AG09309 (cell line): ENCODE measurements around the gene ATL2.

GRCh38 chr2:37590116-37590654, 81.3 kb downstream of the CDC42EP3 start:
- RRBS = no CpG with 5 or more reads among the region's 4 CpGs

DNA sequence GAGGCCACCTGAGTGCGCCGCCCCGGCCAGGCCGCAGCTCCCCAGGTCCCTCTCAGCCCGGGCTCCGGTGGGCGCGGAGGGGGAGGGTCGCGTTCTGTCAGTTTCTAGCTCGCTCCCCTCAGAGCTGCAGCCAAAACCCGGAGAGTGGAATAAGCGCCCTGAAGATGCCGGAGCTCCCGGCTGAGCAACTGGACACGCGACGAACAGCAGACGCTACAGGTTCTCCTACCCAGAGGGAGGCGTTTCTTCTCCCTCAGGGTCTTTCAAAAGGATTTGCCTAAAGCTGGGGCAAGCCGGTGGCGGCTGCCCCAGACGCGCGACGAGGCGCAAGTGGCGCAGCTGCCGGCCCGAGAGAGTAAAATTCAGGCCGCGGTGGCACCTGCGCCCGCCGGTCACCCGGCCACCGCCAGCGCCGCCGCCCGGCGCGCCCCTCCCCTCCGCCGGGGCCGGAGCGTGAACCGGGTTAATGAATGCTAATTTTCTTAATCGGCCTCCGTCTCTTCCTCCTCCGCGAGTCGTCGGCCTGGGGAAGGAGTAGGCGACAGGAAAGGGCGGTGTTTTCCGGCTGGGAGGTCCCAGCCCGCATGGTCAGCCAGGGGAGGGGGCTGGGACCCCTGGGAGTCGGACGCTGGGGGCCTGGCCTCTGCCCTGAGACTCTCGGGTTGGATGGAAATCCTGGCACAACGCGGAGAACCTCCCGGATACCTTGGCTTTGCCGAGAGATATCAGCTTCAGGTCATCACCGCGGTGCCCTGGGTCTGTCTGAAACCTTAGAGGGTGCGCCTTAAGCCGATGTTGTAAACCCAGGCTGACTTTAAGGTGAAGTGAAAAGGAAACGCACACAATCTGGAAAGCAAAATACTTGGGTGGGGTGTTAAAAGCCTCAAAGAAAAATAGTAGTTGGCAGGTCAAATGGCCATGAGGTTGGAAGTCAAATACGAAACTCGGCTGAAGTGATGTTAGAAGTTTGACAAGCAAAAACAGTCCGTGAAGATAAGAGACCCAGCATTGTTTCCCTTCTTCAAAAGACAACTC, 999 bp upstream of the CDC42EP3 start:
- RRBS = 2% methylated on average over 28 of the region's 73 CpGs

GRCh38 chr2:37734887-37735960, 63.8 kb upstream of the CDC42EP3 start:
- RRBS = no CpG with 5 or more reads among the region's 9 CpGs

DNA sequence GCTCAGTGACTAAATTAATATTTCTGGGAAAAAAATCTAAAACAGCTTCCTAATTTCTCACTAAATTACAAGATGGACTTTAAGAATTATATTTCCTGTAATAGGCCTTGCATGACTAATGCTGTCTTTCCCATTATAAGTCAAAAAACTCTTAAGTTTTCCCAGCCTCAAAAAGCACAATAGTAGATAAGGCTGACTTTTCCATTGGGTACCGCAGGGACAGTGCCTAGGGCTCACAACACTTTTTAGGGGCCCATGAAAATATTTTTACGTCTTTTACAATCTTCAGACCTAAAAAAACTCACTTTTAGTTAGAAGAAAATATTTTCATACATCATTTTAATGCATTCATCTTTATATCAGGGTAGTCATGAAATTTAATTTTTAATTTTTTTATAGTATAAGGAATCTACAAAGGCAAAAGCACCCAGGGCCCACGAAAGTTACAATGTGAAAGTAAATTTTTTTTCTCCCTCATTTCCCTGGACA, 4.5 kb downstream of the CYP1B1 start:
- RRBS = no CpG with 5 or more reads among the region's 3 CpGs

- RRBS = no CpG with 5 or more reads among the region's 10 CpGs
Observed at GRCh38 chr2:38106393-38107331, 30.7 kb upstream of the CYP1B1 start.

DNA sequence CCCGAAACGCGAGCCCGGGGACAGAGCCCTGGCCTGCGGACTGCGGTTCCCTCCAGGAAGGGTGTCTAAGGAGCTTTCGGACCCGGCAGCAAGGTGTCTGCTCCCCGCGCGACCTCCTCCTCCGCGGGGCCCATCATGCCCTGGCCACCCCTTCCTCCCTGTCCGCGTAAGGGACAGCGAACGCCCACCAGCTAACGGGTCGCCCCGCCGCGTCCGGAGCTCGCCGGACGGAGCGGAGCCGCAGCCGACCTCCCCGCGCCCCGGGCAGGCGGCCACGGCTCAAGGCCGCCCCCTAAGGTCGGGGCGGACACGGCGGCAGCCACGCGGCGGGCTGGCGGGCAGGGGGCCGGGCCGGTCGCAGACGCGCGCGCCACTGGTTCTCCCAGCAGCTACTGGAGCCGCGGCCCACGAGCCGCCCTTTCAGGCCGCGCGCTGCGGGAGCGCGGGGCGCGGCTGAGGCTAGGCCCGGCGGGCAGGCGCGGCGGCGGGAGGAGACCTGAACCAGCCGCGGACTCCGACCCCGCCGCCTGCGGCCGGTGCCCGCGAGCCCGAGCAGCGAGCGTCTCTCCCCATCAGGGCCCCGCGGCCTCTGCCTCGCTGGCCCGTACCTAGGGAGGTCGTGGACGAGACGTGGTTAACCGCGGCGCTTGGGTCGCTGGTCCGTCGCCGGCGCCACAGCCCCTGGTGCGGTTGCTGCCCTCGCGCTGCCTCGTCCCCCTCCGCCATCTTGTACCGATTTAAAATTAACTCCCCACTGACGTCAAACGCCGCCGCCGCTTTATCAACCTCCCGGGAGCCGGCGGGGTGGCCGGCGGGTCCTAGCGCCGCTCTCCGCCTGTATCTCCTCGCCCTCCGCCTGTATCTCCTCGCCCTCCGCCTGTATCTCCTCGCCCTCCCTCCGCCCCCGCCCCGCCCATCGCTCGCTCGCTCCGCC, at the start of gene ATL2:
Gene ATL2, minus strand, starts transcription at position 739 of the 934 bp plus-strand sequence.
- RRBS = 1% methylated on average over 35 of the region's 126 CpGs

GRCh38 chr2:38499720-38500244, 102.9 kb downstream of the HNRNPLL start:
- RRBS = 0% methylated on average over 2 of the region's 5 CpGs

DNA sequence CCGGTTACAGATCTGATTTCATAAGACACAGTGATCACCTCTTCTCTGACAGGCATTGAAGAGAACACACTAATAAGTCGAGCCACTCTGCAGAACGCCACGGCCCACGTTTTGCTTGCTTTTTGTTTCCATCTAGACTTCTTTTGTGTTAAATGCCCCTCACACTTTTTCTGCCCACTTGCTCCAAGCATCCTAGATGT, 85.4 kb downstream of the HNRNPLL start:
- RRBS = no CpG with 5 or more reads among the region's 5 CpGs

DNA sequence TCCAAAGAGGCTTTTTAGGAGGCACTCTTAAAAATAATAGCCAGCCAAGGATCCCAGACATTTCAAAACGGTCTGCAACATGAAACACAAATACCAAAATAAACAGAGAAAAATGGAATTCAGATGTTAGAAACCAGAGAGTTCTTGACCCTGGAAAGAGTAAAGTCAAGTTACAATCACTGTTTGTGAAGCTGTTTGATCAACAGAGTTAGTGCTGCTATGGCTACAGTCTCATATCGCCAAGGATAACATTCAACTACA, 17.4 kb upstream of the HNRNPLL start:
- RRBS = no CpG with 5 or more reads among the region's 2 CpGs

DNA sequence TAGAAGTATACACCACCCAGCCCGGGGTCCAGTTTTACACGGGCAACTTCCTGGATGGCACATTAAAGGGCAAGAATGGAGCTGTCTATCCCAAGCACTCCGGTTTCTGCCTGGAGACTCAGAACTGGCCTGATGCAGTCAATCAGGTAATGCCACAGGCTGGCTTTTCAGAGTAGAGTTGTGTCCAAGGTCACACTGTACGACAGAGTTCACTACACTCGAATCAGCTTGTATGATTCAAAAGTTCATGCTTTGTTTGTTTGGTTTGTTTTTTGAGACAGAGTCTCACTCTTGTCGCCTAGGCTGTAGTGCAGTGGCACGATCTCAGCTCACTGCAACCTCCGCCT, 19.4 kb downstream of the SRSF7 start:
- RRBS = 84% methylated on average over 3 of the region's 8 CpGs

- RRBS = no CpG with 5 or more reads among the region's 4 CpGs
Observed at GRCh38 chr2:38794494-38794946, 16.5 kb downstream of the GEMIN6 start.

DNA sequence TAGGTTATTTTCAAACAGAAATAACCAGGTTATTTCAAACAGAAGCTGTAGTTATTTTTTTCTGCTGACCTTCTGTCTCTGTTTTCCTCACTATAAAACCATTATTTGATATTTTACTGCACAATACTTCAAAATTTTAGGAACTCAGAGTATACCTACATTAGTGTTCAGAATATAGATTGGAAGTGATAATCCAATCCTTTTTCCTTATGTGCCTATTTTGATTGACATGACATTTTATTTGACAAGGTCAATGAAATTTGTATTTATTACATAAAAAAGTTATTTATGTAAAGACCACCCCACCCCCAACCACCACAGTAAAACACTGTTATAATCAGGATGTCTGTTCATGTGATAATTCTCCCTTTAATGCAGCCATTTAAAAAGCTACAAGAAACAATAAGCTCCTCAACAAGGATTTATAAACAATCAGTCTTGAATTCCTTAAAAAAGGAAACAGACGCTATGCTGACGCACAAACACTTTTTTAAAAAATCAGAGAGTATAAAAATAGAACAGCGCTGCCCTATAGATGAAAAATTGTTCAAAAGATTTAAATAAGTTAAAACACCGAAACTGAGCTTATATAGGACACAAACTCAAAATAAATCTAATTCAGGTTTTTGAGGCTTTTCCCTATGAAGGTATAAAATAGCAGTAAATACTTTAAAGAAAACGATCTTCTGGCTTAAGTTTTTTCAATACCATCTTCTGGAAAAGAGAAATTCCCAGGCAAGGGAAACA, 102.2 kb downstream of the SOS1 start:
- RRBS = no CpG with 5 or more reads among the region's 5 CpGs

DNA sequence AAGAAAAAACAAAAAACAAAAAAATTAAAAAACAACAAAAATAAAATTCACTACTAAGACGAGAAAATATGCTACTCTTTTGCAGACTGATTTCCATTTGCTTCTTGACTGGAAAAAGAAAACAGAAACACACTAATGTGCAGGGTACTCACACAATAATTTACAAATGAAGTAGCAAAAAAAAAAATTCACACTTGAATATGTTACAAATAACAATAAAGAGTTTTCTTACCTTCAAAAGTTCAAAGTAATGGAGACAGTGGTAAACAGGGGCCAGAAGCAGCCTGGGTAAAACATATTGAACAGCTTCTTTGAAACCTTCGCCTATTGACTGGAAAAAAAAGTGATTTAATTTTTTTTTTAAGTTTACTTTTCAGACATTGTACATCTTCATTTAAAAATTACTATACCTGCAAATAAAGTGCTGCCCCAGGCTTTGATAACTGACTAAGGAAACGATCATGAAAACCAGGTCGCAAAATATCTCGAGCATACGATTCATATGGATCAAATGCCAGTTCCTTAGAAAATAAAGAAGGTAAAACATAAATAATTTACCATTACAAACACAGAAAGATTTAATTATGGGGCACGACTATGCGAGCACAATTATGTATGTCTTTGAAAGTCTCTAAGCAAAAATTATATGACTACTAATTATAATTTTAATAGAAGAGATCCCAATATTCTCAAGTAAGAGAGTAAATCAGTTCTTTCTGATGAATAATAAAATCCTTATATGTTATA, 85.7 kb downstream of the SOS1 start:
- RRBS = no CpG with 5 or more reads among the region's 8 CpGs

GRCh38 chr2:39128751-39129107, 7.9 kb upstream of the SOS1 start:
- RRBS = no CpG with 5 or more reads among the region's 1 CpG

DNA sequence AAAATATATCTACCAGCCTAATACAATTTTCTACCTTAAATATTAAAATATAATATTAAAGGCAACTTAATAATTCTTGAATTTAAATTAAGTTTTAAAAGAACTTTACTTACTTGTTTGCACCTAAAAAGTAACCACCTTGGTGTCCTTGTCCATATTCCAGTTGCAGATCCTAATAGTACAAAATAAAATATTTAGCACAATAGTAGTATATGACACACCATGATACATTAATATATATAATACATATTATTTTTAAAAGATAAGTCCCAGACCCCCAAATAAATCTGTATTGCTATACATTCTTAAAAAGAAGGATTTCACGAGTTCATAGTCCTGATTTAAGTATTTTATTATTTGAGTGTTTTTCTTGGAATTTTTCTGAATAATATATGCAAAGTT, 137.5 kb downstream of the MAP4K3 start:
- RRBS = no CpG with 5 or more reads among the region's 1 CpG

- RRBS = no CpG with 5 or more reads among the region's 2 CpGs
Observed at GRCh38 chr2:39944314-39944710, 165.3 kb upstream of the THUMPD2 start.

DNA sequence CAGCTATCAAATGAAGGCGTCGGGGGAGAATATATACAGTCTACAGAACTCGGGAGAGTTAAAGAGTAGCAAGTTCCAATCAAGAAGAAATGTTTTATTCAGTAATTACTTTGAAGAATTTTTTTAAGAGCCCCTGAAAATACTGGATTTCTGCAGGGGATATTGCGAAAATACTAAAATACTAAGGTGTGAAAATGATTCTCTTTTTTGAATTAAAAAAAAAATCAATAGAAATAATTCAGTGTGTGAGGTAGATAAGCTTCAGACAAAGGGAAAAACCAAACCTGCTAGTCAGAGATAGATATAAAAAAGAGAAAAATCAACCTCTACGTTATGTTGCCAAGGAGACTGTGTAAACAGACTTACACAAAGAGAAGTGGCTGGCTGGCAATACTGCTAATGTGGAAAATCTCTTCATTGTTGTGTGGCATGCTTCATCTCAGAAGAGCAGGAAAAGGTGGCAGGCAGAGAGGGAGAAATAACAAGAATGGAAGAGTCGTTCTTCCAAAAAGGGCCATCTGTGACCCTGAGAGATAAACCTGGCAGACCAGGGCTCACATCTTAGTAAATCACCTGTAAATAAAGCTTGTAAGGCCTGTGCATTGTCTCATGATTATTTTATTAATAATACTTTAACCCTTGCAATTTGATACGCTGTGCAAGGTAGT, 200.8 kb downstream of the SLC8A1 start:
- RRBS = no CpG with 5 or more reads among the region's 7 CpGs

- RRBS = no CpG with 5 or more reads among the region's 2 CpGs
Observed at GRCh38 chr2:40364534-40364956, 87.3 kb downstream of the SLC8A1 start.

DNA sequence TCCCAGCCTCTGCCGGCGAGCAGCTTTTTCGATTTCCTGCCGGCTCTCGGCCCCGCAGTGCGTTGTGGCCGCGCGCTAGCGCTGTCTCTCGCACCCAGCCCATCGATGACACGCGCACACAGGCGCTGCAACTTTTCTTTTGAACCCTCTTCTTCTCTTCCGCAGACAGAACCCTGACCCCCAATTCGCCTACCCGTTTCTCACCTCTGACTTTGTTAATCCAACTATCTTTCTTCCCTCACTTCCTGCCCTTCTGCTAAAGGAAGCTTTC, 408 bp upstream of the SLC8A1 start:
- RRBS = 5% methylated on average over 1 of the region's 19 CpGs

GRCh38 chr2:40957481-40958105, 505.7 kb upstream of the SLC8A1 start:
- RRBS = no CpG with 5 or more reads among the region's 13 CpGs